ENCODE results near the gene C1QTNF9.

- CAGE, long polyA plus RNA = no peak
- RRBS = no CpG with 5 or more reads among the region's 11 CpGs
Measured at GRCh38 chr13:21676369-21677248, 5.7 kb downstream of the FGF9 start.

DNA sequence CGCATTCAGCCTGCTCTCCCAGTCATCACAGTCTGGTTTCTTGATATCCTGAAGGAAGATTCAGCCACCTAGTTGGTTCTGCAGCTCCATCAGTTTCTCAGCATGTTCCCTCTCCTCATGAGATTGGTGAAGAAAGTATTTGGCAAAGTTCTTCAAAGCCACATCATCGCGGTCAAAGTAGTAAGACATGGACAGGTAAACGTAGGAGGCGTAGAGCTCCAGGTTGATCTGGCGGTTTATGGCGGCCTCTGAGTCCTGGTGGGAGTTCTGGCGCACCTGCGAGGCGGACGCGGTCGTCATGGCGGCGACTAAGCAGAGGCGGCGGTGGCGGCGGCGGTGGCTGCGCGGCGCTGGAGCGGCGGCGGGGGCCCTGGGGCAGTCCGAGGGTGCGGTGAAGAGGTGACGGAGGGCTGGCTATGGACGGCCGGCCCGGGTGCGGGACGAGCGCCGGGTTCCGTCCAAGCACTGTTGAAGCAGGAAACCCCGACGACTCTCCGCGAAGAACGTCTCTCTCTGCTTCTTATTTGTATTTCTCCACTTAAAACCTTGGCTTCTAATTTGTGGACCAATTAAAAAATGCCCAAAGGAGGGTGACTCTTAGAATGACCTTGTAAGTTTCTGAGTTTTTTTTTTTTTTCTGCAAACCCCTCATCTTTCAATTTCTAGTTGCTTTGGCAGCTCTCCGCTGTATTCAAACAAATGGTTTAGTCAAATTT lies 484.3 kb upstream of the SGCG start:
- CAGE, long polyA plus RNA = no peak
- RRBS = no CpG with 5 or more reads among the region's 43 CpGs

DNA sequence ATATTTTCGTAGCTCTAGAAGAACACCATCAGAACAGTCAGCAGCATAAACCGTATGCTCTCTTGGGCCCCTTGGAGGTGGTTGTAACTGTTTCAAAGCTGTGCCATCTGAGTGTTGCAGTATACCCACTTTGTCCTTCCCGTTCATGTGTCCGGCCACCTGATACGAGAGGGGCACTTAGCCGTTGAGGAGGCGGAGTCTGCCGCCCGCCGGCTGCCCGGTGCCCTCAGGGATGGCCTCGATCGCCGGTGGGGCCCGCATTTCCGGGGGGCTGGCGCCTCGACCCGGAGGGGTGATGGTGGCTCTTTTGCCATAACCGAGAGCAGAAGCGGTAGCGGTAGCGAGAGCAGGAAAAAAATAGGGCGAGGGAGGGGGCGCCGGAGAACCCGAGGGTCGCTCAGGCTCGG lies 342.8 kb upstream of the SGCG start:
- CAGE, long polyA plus RNA = no peak
- RRBS = 3% methylated on average over 2 of the region's 29 CpGs

DNA sequence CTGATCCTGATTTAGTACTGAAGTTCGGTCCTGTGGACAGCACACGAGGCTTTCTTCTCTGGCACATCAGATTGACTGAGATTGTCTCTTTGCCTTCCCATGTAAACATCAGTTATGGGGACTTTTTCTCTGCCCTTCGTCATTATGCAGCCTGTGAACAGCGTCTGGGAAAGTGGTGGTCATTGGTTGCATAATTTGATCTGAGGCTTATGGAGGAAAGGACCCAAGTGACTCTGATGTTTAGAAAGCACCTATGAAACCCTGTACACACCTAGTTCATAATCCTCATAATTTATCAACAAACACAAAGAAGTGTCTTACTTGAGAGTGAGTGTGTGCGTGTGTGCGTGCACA lies 264.5 kb upstream of the SGCG start:
- CAGE, long polyA plus RNA = no peak
- RRBS = no CpG with 5 or more reads among the region's 6 CpGs

DNA sequence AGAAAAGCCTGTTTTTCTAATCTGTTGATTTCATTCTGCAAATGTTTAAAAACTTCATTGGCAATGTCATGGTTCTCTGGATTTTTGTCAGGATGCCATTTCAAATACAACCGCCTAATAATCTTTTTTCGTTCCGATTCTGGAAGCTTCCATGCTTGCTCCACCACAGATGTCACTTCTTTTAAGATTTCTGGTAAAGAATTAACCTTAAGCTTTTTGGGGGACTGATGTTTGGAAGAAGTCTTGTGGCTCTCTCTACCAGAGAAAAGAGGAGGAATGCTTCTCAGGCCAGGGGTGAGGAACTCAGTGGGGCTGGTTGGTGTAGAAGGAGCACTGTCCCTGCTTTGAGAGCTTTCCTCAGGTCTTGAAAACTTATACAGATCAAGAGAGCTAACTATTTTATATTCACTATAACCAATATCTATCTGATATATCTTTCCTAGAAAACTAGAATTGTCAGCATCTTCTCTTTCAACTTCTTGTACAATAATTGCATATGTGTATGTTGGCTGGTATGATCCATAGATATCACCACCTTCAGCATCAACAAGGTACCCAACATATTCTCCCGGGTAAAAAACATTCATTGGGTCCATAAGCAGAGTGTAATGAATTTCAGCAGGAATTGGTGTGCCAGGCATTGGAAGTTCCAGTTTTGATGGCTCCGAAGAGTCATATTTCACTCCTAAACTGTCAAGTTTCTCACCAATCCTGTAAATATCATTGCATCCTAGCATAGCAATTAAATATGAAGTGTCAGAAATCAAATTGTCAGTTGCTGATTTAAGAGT lies 102.5 kb downstream of the SACS start:
- CAGE, long polyA plus RNA = no peak
- RRBS = no CpG with 5 or more reads among the region's 5 CpGs

GRCh38 chr13:23945708-23946094 lies 56.5 kb upstream of the MIPEP start:
- CAGE, long polyA plus RNA = no peak
- RRBS = 49% methylated on average over 16 of the region's 26 CpGs

DNA sequence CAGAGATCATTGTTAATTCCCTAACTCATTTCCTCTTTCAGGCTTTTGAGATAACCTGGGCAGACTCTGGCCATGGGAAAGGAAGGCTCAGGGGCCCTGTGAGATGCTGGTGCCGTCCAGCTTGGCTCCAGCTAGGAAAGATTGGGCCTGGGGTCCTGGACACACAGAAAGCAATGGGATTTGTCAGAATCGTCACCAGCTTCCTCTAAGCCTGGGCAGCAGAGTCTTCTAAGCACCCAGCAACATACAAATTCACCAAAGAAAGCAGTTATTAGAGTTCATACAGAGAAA lies 36.7 kb upstream of the SPATA13 start:
- CAGE, long polyA plus RNA = no peak
- RRBS = no CpG with 5 or more reads among the region's 2 CpGs

- CAGE, long polyA plus RNA = no peak
- RRBS = no CpG with 5 or more reads among the region's 8 CpGs
Measured at GRCh38 chr13:24166835-24167529, 6.5 kb downstream of the SPATA13 start.

DNA sequence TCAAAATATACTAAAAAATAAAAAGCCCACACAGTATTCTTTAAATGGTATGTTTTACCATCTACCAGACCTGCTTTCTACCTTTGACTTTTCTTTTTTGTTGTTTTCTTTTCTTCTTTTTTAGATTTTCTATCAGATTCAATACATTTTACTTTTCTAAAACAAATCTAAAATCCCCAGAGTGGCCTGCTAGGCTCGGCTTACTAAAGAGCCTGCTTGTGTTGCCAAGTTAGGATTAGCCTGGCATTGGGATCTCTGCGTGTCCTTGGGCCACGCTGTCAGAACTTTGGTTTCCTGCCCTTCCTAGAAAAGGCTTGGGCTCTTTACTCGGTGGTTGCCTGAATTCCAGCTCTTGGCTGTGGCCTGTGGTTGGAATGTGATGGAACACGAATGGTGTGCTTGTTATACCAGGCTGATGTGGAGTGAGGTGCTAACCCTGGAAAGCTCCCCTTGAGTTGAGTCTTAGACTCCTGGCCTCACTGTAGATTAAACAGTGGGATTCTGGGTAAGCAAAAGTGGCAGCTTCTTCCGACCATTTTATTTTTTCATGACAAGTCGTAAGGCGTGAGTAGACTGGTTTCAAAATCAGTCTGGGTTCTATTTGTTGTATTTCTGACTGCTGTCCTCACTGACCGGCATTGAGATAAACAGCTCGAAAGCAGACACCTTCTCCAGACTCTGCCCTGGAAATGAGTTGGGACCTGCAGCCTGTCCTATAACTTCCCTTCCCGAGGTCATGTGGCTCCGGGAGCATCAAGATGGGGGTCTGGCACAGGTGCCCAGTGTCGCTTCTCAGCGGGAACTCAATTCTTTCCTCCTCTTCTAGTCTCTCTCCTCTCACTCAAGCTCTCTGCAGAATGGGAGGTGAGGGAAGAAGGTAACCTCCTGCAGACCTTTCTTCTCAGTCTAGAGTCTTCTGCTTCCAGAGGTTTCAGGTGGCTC lies 8.6 kb downstream of the SPATA13 start:
- CAGE, long polyA plus RNA = no peak
- RRBS = 94% methylated on average over 4 of the region's 14 CpGs

- CAGE, long polyA plus RNA = no peak
- RRBS = no CpG with 5 or more reads among the region's 8 CpGs
Measured at GRCh38 chr13:24193167-24193563, 32.6 kb downstream of the SPATA13 start.

DNA sequence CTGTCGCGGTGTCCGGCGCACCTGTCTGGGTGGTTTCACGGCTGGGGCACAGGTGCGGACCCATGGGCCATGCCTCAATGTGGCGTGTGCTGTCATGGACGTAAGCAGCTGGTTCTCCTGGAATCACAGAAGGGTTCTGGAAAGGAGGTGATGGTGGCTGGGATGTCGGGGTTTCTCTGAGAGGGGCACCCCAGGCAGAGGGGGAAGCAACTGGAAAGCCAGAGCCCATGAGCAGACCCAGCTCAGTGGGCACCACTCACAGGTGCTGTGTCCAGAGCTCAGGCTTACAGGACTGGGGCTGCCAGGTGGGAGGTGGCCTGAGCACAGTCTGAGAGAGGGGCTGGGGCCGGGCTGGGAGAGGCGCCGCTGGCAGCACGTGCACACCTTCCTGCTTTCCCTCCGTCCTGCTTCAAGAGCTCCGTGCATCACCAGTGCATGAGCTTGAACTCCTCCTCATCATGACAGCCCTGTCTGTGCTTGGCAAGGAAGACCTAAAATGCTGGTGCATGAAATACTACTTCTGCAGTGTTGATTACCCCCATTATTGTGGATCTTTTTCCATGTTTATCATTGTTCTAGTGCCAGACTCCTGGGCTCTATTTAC lies 27.8 kb upstream of the C1QTNF9 start:
- CAGE, long polyA plus RNA = no peak
- RRBS = no CpG with 5 or more reads among the region's 15 CpGs

DNA sequence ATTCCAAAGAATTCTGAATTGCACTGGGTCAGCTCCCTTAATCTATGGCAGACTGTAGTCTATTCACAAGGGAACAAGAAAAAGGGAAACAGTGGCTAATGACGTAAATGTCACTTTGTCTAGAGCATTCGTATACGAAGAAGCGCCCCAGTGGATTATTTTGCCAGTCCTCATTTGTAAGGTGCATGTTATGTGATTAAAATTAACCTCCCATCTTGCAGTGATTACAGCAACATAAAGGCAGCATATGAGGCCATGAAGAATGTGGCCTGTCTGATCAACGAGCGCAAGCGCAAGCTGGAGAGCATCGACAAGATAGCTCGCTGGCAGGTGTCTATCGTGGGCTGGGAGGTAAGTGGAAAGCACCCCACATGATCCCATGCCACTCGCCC lies 14.9 kb upstream of the C1QTNF9 start:
- CAGE, long polyA plus RNA = no peak
- RRBS = no CpG with 5 or more reads among the region's 11 CpGs

DNA sequence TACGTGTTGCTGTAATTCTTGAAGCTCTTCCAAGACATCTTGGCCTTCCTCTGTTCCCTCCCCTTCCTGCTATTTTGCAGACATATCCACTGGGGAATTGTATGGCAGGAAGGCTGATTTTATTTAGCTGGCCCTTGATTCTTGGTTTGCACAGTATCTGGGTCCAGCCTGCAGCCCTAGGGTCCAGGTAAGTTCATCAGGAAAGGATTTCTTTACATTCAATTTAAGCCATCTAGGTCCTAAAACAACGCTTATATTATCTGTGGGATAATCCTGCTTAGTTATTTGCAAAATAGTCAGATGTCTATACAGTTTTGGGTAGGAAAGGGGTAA lies at the start of gene C1QTNF9:
Gene C1QTNF9 (plus strand): TSS at position 151 of the 333 bp plus-strand sequence.
- CAGE, long polyA plus RNA = no peak
- RRBS = no CpG with 5 or more reads among the region's 2 CpGs

DNA sequence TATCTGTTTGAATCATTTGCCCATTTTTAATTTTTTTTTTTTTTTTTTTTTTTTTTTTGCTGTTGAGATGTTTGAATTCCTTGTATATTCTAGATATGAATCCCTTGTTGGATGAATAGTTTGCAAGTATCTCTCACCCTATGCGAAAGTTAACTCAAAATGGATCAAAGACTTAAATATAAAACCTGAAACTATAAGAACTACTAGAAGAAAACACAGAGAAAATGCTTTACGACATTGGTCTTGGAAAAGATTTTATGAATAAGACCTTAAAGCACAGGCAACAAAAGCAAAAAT lies 23.6 kb downstream of the C1QTNF9 start:
- CAGE, long polyA plus RNA = no peak
- RRBS = no CpG with 5 or more reads among the region's 2 CpGs

- CAGE, long polyA plus RNA = no peak
- RRBS = no CpG with 5 or more reads among the region's 6 CpGs
Measured at GRCh38 chr13:24348756-24349481, 39.5 kb downstream of the C1QTNF9 start.

DNA sequence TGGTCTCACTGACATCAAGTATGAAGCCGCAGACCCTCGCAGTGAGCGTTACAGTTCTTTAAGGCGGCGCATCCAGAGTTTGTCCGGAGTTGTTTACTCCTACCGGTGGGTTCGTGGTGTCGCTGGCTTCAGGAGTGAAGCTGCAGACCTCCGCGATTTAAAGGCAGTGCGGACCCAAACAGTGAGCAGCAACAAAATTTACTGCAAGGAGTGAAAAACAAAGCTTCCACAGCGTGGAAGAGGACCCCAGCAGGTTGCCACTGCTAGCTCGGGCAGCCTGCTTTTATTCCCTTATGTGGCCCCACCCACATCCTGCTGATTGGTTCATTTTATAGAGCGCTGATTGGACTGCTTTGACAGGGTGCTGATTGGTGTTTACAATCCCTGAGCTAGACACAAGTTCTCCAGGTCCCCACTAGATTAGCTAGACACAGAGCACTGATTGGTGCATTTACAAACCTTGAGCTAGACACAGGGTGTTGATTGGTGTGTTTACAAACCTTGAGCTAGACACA lies 6.4 kb downstream of the PARP4 start:
- CAGE, long polyA plus RNA = no peak
- RRBS = no CpG with 5 or more reads among the region's 15 CpGs

DNA sequence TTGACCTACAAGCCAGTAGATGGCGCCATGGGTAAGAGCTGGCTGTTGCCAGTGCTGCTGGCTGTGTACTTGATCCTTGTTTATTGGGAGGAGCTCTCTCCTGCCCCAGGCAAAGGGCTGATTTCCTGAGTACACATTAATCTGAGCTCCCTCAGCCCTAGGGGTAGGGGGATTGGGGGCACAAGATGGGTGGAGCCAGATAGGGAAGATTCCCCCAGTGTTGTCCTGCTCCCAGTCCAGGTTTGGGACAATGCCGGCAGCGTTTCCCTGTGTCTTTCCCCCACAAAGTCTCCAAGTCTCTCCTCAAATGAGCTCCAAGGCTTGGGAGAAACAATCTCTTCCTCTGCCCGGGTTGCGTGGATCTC lies 67.9 kb upstream of the PARP4 start:
- CAGE, long polyA plus RNA = no peak
- RRBS = no CpG with 5 or more reads among the region's 5 CpGs

- CAGE, long polyA plus RNA = no peak
- RRBS = no CpG with 5 or more reads among the region's 13 CpGs
Measured at GRCh38 chr13:24923257-24923744, 640 bp upstream of the CENPJ start.

DNA sequence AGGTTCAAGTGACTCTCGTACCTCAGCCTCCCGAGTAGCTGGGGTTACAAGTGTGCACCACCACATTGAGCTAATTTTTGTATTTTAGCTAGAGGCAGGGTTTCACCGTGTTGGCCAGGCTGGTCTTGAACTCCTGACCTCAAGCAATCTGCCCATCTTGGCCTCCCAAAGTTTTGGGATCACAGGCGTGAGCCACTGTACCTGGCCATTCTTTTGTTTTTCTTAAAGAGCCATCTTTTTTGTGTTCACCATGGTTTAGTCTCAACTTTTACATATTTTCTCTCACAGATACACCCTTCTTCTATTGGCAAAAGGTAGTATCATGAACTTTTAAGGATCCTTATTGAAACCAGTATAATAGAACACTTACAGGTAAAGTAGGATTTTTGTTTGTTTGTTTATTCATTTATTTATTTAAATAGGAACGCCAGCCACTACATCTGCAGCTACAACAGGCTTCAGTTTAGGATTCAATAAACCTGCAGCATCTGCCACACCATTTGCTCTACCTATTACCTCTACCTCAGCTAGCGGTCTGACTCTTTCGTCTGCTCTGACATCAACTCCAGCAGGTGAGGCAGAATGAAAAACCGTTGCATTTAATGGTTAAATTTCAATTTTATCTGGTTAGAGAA lies 11.2 kb downstream of the NUP58 start:
- CAGE, long polyA plus RNA = no peak
- RRBS = no CpG with 5 or more reads among the region's 8 CpGs

DNA sequence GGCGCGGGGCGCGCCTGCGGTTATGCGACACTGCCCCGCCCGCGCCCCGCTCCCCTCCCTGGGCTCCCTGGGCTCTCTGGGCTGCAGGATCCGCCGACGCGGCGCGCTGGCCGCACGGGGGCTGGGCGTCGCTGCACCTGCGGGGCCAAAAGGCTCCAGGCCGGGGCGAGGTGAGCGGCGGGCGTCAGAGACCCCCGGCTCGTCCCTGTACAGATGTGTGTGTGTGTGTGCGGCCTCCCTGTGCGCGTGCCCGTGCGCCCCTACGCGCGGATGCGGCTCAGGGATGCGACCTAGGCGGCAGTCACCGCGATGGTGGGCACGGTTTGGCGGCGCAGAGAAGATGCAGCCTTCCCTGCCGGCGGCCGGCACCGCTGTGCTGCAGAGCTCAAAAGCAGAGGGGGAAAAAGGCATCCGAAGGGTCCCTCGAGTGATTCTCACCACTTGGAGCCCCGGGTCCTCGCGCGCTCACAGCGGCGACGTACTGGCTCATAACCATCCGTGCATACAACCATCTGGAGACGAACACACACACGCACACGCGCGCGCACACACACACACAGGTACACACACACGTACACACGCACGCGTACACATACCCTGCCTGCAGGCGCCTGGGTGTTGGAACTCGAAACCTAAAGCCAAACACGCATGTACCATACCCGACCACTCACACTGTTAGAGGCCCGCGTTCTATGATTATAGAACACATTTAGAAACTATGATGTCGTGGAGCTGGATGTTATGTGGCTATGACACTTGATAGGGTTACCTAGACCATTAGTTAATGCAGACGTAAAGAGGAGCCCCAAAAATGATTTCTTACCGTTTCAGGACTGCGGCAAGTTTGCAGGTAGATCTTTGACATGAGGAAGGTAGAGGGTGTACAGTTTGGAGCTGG lies 812 bp downstream of the ATP8A2 start:
- CAGE, long polyA plus RNA = no peak
- RRBS = 2% methylated on average over 4 of the region's 78 CpGs